A549 (cell line): ENCODE measurements around a stretch of chr10.

DNA sequence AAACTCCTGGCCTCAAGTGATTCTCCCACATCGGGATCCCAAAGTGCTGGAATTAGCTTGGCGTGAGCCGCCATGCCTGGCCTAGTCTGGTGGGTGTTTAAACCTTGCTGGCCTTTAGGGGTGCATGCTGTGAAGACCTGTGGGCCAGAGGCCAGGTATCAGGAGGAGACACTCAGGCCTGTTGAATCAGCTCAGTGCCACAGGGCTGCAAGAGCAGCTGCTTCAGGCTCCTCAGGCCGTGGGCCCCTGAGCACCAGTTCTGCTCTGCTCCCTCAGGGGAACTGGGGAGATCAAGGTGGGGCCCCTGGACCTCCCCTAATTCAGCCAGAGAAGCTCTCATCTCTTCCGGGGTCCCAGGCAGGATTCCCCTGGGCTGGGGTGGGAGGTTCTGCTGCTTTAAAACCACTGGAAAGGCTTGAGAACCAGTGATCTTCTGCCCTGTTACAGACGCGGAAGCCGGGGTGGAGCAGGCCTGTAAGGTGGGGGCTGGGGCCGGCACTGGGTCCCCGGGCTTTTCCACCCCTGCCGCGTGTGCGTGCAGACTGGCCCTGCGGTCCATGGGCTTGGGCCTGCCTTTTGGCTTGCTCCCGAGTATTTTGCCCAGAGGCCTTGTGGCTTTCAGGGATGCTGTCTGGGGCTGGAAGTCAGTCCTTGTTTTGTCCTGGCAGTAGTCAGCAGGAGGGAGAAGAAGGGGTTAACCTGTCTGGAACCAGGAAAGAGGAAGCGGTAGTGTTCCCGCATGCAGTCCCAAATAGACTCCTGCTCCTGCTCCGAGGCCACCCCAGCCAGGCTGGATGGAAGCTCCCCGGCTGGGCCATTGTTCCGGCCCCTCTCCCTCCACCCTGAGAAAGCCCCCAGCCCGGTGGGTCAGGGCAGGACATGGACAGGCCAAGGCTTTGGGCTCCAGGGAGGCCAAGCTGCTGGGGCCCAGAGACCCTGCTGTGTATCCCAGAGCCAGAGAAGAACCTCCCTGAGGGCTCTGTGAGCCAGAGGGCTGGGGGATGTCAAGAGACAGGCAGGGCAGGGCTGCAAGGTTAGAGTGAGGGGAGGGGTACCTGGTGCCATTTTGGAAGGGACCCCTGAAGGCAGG, 74.3 kb downstream of the LHPP start:
- PRO-cap = no peak
CAGE:
- cytosol, long polyA plus RNA = no peak
- long polyA plus RNA = no peak
- nucleus, long polyA plus RNA = no peak

DNA sequence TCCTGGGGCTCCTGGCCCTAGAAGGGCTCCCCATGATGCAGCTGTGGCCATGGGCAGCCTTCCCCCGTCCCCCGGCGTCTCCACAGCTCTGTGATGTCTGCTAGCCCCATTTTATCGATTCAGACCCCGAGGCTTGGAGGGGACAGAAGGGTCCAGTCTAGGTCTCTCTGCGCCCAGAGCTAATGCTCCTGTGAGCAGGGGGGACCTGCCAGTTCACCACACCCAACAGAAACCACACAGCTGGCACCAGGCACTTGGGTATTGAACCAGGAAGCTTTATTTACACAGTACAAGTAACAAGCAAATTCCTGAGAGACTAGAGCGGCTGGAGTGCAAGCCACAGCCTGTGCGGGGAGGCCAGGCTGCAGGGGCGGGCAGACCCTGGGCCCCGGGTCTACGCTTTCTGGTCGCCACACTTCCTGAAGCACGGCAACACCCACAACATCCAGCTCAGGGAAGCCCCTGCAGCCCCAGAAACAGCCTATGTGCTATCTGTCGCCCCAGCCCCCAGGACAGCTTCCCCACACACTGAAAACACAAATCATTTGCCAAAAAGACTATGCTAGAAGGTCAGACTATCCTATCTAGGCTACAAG, 125.0 kb downstream of the FAM53B start:
- PRO-cap = no peak
CAGE:
- cytosol, long polyA plus RNA = no peak
- long polyA plus RNA = no peak
- nucleus, long polyA plus RNA = no peak

DNA sequence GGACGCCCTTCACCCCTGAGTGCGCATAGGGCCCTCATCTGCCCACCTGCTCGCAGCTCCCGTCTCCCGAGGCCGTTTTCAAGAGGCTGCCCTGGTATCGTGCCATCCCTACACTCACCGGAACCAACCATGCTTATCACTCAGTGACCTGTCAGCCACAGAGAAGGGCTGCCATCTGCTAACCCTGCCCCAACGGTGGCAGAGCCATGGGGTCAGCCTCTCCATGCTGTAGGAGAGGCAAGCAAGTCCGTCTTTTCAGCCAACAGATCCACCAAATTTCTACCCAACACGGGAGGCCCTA, 122.0 kb downstream of the FAM53B start:
- PRO-cap = no peak
CAGE:
- cytosol, long polyA plus RNA = no peak
- long polyA plus RNA = no peak
- nucleus, long polyA plus RNA = no peak

GRCh38 chr10:124674511-124675464, 69.4 kb downstream of the FAM53B start:
- PRO-cap = no peak
CAGE:
- cytosol, long polyA plus RNA = no peak
- long polyA plus RNA = no peak
- nucleus, long polyA plus RNA = no peak

GRCh38 chr10:124706203-124706880, 37.8 kb downstream of the FAM53B start:
- PRO-cap = no peak
CAGE:
- cytosol, long polyA plus RNA = no peak
- long polyA plus RNA = no peak
- nucleus, long polyA plus RNA = no peak

GRCh38 chr10:124733835-124734609, 10.2 kb downstream of the FAM53B start:
- PRO-cap = no peak
CAGE:
- cytosol, long polyA plus RNA = no peak
- long polyA plus RNA = no peak
- nucleus, long polyA plus RNA = no peak

GRCh38 chr10:124928529-124929071, 13.3 kb upstream of the ZRANB1 start:
- PRO-cap = no peak
CAGE:
- cytosol, long polyA plus RNA = no peak
- long polyA plus RNA = no peak
- nucleus, long polyA plus RNA = no peak

GRCh38 chr10:124977982-124978346, 36.0 kb downstream of the ZRANB1 start:
- PRO-cap = no peak
CAGE:
- cytosol, long polyA plus RNA = no peak
- long polyA plus RNA = no peak
- nucleus, long polyA plus RNA = no peak

GRCh38 chr10:124986922-124988075, 40.6 kb downstream of the CTBP2 start:
- PRO-cap = no peak
CAGE:
- cytosol, long polyA plus RNA = no peak
- long polyA plus RNA = no peak
- nucleus, long polyA plus RNA = no peak

GRCh38 chr10:125113826-125114508, 86.1 kb upstream of the CTBP2 start:
- PRO-cap = no peak
CAGE:
- cytosol, long polyA plus RNA = no peak
- long polyA plus RNA = no peak
- nucleus, long polyA plus RNA = no peak

GRCh38 chr10:125116424-125117375, 88.8 kb upstream of the CTBP2 start:
- PRO-cap = no peak
CAGE:
- cytosol, long polyA plus RNA = no peak
- long polyA plus RNA = no peak
- nucleus, long polyA plus RNA = no peak

DNA sequence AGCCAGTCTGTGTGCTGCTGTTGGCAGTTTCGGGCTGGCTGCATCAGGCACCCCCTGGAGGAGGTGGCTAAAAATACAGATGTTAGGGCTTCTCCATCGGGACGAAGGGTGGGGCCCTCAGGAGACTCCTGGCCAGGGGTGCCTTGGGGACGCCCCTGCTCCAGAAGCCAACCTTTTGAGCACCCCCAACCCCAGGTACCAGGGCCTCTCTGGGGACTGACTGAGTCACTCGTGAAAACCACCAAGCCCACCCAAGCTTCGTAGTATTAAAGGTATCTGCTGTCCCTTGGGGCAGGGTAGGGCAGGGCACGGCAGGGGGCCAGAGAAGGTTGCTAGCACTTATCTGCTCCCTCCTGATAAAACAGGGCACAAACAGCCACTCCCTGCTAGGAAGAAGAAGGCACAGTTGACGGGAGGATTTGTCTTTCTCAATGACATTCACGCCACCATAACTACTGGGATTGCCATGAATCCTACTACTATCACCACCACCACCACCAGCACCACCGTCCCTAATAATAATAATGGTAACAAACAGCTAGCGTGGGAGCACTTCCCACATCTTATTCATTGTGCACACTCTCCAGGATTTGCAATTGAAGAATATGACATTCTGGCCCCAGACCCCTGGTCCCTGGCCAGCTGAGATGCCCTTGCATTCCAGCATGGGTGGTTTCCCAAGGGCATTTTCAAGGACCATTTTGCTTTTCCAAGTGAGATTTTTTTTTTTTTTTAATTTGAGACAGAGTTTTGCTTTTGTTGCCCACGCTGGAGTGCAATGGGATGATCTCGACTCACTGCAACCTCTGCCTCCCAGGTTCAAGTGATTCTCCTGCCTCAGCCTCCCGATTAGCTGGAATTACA, 117.6 kb upstream of the CTBP2 start:
- PRO-cap = no peak
CAGE:
- cytosol, long polyA plus RNA = no peak
- long polyA plus RNA = no peak
- nucleus, long polyA plus RNA = no peak

GRCh38 chr10:125160077-125160783, 132.4 kb upstream of the CTBP2 start:
- PRO-cap = bidirectional peak, plus-strand start at chr10:125160412, minus-strand start at chr10:125160226; unidirectional peak, minus-strand start at chr10:125160531
CAGE:
- cytosol, long polyA plus RNA = start-site peak on the minus strand at chr10:125160334-125160405, 34 and 98 reads in 2 replicates
- long polyA plus RNA = start-site peak on the minus strand at chr10:125160353-125160374, 36 and 31 reads in 2 replicates
- nucleus, long polyA plus RNA = start-site peak on the minus strand at chr10:125160337-125160400, 39 and 116 reads in 2 replicates

- PRO-cap = no peak
CAGE:
- cytosol, long polyA plus RNA = no peak
- long polyA plus RNA = no peak
- nucleus, long polyA plus RNA = no peak
Measured at GRCh38 chr10:125442816-125443257, 240.1 kb downstream of the TEX36 start.

GRCh38 chr10:125823912-125824390, 605 bp downstream of the BCCIP start:
- PRO-cap = no peak
CAGE:
- cytosol, long polyA plus RNA = no peak
- long polyA plus RNA = no peak
- nucleus, long polyA plus RNA = no peak

- PRO-cap = no peak
CAGE:
- cytosol, long polyA plus RNA = no peak
- long polyA plus RNA = no peak
- nucleus, long polyA plus RNA = no peak
Measured at GRCh38 chr10:125902927-125903320, 6.6 kb downstream of the FANK1 start.

- PRO-cap = no peak
CAGE:
- cytosol, long polyA plus RNA = no peak
- long polyA plus RNA = no peak
- nucleus, long polyA plus RNA = no peak
Measured at GRCh38 chr10:126049655-126050130, 153.3 kb downstream of the FANK1 start.

DNA sequence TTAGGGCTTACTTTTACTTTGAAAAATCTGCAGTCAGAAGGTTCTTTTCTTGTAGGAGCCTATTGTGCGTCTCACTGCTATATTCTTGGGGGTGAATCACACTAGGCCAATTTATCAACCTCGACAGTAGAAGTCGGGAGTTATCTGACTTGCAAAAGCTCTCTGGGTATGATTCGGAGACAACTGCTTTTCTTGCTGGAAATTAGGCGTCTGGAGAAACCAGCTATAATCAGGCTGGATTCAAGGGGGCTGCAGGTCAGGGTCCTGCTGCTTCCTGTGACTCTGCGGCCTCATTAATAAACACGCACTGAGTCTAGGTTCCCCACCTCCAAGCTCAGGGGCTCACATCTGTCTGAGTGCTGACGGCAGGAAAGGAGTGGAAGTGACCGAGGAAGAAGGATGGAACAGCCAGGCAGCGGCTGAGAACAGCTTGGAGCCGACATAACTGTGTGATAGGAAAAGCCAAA, 184.5 kb downstream of the FANK1 start:
- PRO-cap = no peak
CAGE:
- cytosol, long polyA plus RNA = no peak
- long polyA plus RNA = no peak
- nucleus, long polyA plus RNA = no peak

GRCh38 chr10:126917267-126917849, 12.1 kb downstream of the DOCK1 start:
- PRO-cap = no peak
CAGE:
- cytosol, long polyA plus RNA = no peak
- long polyA plus RNA = no peak
- nucleus, long polyA plus RNA = no peak

GRCh38 chr10:126921842-126922500, 16.7 kb downstream of the DOCK1 start:
- PRO-cap = no peak
CAGE:
- cytosol, long polyA plus RNA = no peak
- long polyA plus RNA = no peak
- nucleus, long polyA plus RNA = no peak